ENCODE results near the genes NUDT6, SPRY1 and JADE1.

- RRBS: no CpG with 5 or more reads among the region's 15 CpGs
These were observed 10.5 kb downstream of the BBS12 start for GRCh38 chr4:122742929-122743491.

DNA sequence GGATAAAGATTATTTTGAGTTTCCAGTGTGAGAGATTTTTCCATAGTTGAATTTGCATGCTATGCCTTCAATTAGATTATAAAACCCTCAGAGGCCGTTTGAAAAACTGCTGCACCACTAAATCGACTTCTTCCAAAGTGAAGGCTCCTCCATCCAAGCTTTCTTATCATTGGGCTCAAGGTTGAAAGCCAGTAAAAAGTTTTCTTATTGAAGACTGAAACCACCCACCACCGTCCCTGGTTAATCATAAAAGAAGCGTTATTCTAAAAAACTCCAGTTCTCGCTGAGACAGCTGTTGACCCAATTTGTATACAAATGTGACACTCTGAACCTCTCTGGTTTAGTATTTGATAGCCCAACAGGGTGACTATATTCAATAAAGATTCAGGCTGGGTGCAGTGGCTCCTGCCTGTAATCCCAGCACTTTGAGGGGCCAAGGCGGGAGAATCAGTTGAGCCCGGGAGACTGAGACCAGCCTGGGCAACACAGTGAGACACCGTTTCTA is 1.4 kb downstream of the NUDT6 start:
- RRBS: no CpG with 5 or more reads among the region's 8 CpGs

- RRBS: 1% methylated on average over 3 of the region's 64 CpGs
These were observed at the start of gene NUDT6 for GRCh38 chr4:122921738-122922798. Gene NUDT6 (minus strand): TSS chr4:122922597.

DNA sequence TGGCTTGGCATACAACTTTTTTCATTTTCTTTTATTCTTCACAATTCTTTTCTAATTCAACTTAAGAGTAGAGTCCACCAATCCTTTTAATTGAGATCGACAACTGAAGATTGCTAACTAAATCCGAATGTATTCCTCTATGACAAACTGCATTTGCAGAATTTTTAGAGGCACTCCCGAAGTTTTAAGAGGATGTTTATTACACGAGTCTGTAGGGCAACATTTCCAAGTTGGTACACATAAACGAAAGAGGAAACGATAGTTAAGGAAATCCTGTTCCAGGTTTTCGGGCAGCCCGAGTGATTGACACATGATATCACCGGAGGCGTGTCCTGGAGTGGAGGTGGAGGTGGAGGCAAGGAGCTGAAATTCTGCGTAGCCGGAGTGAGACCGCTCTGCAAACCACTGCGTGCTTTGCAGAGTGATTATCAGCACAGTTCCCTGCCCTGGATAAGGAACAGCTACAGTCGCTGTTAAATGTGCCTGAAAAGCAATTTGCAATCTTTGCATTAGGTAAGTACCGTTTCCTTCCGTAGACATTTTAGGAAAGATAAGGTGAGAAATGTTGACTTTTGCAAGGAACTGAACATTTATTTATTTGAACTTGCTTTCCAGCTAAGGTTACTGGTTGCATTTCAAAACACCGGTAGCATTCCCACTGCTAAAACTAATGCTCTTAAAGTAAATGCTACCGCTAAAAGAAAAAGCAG is at the start of gene SPRY1:
SPRY1 (plus strand) TSS at position 376 of the 710 bp plus-strand sequence.
- RRBS: 3% methylated on average over 4 of the region's 19 CpGs

GRCh38 chr4:123397130-123397533 is 537 bp downstream of the SPRY1 start:
- RRBS: 2% methylated on average over 4 of the region's 28 CpGs

DNA sequence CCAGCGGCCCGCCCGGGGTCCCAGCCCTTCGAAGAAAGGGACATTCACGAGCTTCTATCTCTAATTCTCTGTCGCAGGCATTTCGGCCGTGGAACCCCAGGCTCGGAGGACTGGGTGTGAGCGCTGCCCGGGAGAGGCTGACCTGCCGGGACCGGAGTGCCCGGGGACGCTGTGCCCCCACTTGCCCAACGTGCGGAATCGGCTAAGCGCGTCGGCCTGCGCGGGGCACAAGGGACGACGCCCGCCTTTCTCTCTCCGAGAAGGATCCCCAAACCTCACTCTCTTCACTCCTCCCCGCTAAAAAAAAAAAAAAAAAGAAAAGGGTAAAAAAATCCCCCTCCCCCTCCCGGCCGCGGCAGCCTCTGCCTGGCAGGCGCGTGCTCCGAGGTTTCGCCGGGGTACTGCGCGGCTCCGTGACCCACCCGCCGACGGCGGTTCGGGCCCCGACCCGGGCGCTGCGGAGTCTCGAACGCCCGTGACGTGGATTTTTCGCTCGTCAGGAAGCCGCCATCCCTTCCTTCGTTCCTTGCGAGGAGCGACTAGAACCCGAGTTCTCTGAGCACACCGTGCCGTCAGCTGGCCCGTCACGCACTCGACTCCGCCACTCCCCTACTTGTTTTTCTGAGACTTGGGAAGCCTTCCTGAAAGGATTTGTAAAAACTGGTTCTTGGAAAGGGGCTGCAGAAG is 1.1 kb downstream of the SPRY1 start:
- RRBS: 2% methylated on average over 21 of the region's 65 CpGs

DNA sequence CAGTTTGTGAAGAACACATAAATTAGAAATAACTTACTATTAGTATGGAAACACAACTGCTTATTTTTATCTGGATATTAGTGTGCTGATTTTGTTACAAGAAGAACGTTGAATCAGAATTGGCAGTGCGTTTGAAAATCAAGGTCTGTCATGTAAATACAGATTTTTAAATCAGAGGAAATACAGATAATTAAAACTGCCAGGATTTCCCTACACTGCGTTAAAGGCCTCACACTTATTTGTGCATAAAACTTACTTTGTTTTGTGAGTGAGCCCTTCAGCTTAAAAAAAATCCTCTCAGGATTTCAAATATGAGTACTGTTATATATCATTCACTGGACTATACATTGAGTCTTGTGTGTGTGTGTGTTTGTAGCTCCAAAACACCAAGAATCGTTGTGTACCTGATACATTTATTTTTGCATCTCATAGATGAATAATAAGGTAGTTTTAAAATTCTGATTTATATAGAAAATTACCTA is 4.0 kb downstream of the SPRY1 start:
- RRBS: no CpG with 5 or more reads among the region's 4 CpGs

- RRBS: no CpG with 5 or more reads among the region's 3 CpGs
These were observed 25.6 kb downstream of the SPRY1 start for GRCh38 chr4:123422224-123422640.

DNA sequence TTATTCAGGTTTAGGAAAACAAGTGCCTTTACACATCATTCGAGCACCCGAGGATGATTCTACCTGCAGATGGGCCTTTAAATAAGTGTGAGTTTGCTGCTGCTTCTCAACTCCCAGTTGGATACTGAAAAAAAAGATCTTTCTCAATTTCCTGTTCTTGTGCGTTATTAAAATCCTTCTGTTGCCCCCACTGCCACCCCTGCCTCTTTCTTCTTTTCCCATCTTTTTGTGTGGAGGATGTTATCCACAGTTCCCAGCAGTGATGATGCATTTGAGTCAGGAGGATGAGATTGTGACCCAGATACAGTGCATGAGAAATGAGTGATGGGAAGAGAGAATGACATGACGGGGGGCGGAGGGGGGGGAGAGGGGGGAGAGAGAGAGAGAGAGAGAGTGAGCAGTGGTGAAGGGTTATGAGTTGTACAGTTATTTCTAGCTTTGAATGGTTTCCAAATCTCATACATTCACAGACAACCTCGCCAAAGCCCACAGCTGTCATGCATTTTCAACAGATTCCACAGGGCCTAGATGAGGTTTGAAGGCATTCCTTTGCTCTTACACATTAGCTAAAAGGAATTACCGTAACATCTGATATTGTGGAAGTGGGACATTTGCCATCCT is 435.5 kb downstream of the SPRY1 start:
- RRBS: no CpG with 5 or more reads among the region's 7 CpGs

DNA sequence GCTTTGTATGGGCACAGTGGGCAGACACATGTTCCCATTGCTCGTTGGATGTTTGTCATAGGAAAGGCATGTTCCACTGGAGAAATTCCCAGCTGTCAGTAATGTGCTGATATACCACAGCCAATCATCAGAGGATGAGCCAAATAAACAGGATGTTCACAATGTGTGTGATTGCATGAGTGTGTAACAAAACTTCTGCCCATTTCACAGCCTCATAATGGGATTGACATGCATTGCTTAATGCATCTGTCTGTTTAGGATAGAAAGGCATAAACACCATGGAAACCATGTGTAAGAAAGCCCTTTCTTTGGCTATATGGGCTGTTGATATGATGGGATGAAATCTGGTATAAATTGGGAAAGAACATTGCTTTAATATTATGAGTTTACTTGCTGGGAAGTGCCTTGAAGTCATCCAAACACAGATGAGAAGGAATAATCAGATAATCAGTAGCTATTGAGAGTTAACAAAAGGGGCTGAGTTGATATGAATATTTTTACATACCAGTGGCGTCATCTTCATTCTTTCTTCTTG is 436.2 kb downstream of the SPRY1 start:
- RRBS: no CpG with 5 or more reads among the region's 2 CpGs

DNA sequence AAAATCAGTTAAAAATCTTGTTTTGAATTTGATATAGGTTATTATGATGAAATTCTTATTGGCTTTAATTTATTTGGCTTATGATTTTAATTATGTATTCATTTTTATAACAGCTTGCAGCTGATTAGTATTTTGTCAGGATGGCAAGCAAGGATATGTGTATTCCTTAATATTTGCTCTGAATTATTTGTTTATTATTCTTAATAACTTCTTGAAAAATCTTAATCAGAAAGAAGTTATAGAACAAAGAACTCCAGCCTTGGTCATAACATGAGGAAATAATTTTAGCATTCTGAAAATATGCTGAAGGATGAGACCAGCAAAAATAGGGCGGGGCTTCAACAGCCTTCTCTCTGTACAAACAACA is 589.4 kb downstream of the SPRY1 start:
- RRBS: no CpG with 5 or more reads among the region's 1 CpG

DNA sequence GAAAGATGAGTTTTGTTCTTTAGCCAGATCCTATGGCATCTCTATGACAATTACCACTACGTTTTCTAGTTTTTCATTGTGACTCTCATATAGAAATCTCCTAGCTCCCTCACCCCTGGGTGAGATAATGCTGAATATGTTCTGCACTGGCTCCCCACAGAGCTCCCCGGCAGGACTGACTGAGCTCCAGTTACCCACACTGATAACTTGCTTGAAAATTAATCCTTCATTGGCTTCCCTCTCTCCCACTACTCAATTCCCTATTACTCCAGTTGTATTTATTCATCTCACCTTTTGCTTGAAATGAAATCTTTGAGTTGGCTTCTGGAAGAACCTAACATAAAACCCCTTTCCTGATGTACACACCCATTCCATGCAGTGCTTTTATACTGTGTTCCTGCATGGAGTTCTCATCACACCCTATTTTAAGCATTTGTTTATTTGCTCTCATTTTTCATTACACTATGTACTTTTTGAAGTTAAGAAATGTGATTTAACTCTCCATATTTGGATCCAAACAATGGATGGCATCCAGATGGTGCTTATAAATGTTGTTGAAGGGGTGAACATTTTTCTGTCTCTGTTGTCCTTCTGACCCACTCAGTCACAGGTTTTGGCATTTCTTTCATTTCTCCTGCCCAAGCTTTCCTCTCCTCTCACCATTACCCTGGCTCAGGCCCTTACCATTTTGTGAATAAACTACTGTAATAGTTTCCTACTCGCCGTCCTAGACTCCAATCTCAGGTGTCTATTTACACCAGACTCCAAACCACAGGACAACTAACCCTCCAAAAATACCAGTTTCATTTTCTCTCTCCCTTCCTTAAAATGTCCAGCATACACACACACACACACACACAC is 623.4 kb downstream of the SPRY1 start:
- RRBS: no CpG with 5 or more reads among the region's 4 CpGs

DNA sequence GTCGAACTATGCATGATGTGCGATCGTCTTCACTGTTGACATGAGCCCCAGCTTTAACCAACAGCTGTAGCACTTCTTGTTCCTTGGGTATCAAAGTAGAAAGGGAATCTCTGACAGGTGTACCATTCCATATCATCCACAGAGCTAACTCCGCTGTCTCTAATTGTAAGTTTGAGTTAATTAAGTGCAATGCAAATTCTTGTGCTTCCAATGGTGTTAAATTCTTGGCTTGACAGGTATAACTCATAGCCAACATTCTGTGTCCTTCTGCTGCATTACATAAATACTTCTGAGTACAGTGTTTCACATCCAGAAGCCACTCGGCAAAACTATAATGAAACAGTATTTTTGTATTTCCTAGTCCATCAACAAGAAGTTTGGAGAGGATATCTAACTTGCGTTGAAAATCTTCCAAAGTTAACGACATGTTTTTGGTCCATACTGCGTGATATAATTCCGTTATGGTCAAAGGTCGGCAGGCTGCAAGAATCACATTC is 40.8 kb downstream of the ANKRD50 start:
- RRBS: no CpG with 5 or more reads among the region's 10 CpGs

GRCh38 chr4:124686333-124686590 is 26.3 kb downstream of the ANKRD50 start:
- RRBS: no CpG with 5 or more reads among the region's 3 CpGs

GRCh38 chr4:127783170-127783657 is 1.1 kb downstream of the HSPA4L start:
- RRBS: no CpG with 5 or more reads among the region's 16 CpGs

GRCh38 chr4:128060559-128060889 is 588 bp upstream of the LARP1B start:
- RRBS: 1% methylated on average over 4 of the region's 25 CpGs

DNA sequence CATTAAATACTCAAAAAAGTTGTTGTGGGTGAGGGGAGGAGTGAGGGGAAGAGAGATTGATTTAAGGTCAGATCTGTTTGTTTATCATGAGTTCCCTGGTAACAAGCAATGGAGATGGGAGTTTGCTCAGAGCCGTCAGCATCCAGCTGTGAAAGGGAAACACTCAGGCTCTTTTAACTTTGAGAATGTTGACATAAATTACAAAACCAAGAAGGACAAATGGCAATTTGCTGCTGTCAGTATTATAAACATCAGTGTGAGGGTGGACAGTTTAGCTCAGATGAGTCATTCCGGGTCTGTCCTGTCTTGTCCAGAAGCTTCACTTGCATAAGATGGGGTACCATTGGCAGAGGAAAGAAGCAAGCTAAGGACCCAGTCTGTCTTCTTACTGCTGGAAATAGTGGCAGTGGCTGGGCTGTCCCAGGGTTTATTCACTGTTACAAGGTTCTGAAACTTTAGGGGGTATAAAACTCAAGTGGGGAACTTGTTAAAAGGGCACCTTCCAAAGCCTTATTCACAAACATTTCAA is 98.4 kb upstream of the PGRMC2 start:
- RRBS: no CpG with 5 or more reads among the region's 2 CpGs

DNA sequence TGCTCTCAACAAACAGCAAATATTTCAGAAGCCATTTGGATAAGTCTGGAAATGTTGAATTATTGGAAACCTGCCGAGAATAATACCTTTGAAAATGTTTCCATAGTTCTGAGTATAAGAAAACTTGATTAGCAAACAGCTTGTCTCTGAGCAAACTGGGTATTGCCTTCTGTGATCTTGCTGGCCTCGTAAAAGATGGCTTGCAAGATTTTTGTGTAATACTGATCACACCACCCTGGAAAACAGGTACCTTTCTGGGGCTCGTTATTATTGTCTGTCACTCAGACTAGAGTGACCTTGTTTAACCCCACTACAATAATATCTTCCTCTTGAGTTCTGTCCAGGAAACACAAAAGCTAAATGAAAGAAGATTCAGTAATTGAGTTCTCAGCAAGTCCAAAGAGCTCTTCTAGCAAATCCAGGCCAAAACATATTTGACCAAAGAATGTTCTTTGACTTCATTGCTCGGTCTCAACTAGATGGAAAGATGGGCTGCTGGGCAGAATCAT is 255.7 kb upstream of the JADE1 start:
- RRBS: no CpG with 5 or more reads among the region's 4 CpGs

- RRBS: no CpG with 5 or more reads among the region's 10 CpGs
These were observed 67.7 kb upstream of the JADE1 start for GRCh38 chr4:128741693-128742249.

DNA sequence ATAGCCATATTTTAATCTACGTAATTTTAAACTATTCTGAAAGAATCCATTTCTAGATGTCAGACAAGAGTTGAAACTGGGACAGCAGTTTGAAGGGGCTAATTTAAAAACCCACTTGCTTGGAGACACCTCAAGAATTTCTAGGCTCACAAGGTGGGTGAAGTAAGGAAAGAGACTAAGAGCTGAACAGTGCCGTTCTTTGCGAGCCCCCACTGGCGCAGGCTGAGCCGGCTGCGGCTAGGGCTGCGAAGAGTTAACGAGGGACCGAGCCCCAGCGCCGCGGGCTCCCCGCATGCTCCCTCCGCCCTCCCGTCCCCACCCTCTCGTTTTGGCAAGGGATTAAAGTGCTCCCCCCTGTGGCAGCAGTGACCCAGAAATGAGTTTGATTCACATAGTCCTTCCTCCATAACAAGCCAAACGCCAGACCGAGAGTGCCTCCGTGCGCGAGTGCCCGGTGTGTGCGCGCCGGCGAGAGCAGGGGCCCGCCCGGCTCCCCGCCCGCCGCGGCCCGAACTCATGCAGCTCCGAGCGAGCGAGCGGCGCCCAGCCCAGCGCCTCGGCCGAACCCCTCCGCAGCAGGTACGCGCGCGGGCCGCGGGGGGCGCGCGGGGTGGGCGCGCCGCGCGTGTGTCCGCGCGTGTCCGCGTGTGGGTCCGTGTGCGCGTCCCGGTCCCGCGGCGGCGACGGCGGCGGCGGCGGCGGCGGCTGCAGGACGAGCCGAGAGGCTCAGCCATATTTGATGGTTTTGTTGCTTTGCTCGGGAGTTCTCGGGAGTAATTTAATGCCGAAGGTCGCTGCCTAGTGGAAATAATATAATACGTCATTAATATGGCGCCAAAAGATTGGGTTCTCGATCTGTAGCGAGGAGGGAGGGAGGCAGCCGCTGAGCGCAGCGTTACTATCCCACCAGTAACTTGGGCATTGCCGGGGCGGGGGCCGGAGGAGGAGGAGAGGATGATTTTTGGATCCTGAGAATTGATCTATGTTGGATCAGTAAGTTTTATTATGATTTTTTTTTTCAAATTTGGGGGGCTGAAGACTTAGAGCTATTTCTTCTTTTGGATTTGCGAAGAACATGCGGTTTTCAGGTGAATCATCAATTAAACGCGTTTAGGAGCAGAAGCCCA is at the start of gene JADE1:
JADE1 (plus strand) TSS at position 402 of the 1,127 bp plus-strand sequence.
- RRBS: no CpG with 5 or more reads among the region's 96 CpGs